GM12892 (cell line): ENCODE measurements around a stretch of chr4.

DNA sequence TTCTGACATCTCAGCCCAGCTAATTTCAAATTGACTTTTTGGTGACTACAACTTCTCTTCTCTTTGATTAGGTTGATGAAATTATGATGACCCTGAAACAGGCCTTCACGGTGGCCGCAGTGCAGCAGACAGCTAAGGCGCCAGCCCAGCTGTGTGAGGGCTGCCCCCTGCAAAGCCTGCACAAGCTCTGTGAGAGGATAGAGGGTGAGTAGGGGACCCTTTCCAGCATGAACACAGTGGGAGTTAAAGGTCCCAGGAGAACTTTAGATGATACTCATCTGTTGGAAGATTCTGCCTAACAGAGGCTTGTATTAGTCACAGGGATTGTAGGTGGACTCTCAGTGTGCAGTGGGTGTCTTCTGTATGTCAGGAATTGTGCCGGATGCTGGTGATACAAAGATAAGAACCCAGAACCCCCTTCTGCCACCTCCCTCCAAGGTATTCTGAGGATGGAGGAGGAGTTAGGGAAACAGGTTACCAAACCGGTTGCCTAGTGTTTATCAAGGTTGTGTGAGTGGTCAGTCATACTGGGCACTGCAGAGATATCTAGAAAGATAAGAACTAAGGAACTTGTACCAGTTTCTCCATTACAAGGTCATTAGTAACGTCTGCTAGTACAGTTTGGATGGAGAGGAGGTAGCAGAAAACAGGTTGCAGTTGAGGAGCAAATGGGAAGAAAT, 61.5 kb downstream of the PTTG2 start:
- RRBS = no CpG with 5 or more reads among the region's 6 CpGs

- RRBS = no CpG with 5 or more reads among the region's 5 CpGs
Measured at GRCh38 chr4:38050929-38051485, 90.8 kb downstream of the PTTG2 start.

DNA sequence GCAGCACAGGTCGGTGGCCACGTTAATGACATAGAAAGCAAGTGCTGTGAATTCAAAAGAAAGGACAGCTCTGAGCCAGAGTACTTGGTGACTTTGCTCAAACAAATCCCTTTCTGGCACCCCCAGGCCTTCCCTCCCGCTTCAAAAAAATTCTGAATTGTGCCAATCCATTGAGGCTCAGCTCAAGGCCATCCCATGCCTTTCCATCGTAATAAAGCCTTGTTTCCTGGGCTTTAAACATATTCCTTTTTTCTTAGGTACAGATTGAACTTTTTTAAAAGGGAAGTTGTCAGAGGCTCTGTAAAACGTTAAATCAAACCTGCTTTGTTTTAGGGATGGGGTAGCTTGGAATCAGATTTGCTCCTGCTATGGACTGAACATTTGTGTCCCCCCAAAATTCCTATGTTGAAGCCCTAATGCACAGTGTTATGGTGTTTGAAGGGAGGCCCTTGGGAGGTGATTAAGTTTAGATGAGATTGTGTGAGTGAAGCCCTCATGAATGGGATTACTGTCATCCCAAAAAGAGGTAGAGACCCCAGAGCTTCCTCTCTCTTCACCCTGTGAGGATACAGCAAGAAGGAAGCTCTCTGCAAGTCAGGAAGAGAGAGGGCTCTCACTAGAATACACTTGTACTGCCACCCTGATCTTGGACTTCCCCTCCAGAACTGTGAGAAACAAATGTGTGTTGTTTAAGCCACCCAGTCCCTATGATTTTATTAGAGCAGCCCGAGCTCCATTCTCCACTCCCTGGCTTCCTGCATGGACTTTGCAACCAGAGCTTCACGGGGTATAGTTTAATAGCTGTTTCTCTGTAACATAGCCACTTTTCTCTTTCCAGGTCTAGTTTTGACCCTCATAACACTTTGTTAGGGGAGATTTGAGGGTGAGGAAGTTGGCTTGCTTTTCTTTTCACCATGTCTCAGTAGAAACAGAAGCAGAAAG, 118.1 kb downstream of the PTTG2 start:
- RRBS = no CpG with 5 or more reads among the region's 7 CpGs

DNA sequence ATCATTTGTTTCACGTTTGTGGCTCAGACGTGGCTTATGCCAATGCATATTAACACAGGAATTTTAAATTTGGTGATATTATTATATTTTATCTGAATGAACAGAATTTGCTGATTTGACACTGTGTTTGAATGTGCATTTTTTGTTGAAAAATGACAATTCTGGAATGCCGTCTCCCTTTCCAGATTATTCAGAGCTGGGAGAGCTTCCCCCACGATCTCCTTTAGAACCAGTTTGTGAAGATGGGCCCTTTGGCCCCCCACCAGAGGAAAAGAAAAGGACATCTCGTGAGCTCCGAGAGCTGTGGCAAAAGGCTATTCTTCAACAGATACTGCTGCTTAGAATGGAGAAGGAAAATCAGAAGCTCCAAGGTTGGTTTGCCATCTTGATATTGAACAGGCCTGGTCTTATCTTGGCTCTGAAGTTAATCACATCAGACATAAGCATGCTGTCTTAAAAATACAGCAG, 129.6 kb downstream of the PTTG2 start:
- RRBS = no CpG with 5 or more reads among the region's 6 CpGs

DNA sequence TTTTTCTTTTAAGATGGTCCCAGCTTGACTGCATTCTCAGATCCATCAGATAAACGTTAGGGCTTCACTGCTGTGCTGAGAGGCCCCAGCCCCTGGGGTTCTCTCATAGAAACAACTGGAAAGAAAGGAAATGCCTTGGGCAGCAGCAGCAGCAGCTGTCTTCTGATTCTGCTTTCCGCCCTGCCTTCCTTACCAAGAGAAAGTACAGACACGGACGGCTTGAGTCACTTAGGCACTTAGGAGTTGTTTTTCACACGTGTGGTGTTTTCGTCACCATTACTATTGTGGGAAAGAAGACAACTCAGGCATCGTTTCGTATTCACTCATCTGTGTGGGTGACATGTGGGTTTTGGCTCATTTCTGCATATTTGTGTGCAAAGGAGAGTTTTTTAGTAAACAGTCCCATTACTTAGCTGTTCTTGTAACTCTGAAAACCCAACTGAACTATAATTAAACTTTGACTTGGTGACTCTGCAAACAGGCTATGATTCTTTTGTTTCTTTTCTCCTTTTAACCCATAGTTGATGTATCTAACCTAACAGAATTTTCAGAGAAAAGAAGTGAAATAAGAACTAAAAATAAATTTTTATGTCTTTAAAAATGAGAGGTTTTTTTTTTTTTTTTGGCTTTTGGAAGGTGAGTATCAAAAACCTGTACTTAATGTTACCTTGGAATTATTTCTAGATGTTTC, 172.1 kb downstream of the PTTG2 start:
- RRBS = no CpG with 5 or more reads among the region's 8 CpGs

DNA sequence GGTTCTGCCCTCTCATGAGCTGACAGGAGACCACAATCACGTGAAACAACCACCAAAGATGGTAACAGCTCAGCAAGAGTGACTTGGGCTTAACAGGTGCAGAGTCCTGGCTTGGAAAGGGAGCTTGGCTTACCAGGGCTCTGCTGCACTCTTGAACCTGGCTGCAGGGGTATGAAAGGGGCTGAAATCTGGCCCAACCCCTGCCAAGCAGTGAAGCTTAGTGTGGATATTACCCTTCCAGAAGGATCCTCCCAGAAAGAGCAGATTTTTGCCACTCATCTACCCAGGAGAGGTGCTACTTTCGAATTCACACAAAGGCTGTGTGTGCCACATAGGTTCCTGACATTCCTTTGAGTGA, 350.4 kb downstream of the PTTG2 start:
- RRBS = no CpG with 5 or more reads among the region's 2 CpGs

- RRBS = no CpG with 5 or more reads among the region's 4 CpGs
Measured at GRCh38 chr4:38489047-38489483, 174.9 kb upstream of the KLF3 start.

- RRBS = no CpG with 5 or more reads among the region's 25 CpGs
Measured at GRCh38 chr4:38688380-38689047, 24.5 kb downstream of the KLF3 start.

- RRBS = no CpG with 5 or more reads among the region's 3 CpGs
Measured at GRCh38 chr4:38692043-38692507, 28.1 kb downstream of the KLF3 start.

- RRBS = no CpG with 5 or more reads among the region's 4 CpGs
Measured at GRCh38 chr4:38693428-38694047, 29.5 kb downstream of the KLF3 start.

DNA sequence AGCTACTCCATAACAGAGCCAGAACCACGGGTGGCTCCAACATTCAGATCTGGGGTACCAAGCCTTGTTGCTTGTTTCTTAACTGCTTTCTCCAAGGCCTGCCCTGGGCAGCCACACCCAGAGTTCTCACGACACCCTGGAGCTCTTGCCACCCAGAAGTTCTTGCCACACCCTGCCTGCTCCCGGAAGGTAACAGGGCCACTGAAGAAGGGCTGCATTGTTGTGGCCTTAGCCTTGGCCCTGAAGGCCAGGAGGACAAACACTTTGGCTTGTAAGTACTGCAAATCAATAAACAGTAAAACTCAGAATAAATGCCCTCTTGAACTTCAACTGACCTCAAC, 54.3 kb downstream of the TLR10 start:
- RRBS = no CpG with 5 or more reads among the region's 3 CpGs

DNA sequence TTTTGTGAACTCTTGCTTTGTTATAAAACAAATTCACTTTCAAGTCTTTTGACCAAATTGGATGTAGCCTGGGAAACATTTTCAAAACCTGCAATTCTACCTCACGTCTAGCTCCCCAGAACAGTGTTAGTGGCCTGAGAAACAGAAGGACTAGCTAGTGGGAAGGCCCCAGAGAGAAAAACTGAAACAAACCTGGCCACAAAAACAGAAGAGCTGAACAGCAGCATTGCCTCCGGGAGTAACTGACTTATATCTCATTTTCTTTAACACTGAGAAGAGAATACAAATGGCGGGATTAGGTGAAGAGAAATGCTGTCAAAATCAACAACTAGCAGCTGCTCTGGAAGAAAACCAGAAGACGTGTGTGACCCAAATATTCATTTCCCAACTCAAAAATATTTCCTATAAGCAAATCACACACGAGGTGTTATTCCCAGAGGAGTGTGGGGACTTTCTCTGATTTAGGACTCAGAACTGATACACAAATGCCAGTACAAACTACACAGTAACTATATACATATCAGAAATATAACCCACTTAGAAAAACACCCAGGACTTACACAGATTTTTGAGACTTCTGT, 387 bp downstream of the TLR1 start:
- RRBS = no CpG with 5 or more reads among the region's 5 CpGs

DNA sequence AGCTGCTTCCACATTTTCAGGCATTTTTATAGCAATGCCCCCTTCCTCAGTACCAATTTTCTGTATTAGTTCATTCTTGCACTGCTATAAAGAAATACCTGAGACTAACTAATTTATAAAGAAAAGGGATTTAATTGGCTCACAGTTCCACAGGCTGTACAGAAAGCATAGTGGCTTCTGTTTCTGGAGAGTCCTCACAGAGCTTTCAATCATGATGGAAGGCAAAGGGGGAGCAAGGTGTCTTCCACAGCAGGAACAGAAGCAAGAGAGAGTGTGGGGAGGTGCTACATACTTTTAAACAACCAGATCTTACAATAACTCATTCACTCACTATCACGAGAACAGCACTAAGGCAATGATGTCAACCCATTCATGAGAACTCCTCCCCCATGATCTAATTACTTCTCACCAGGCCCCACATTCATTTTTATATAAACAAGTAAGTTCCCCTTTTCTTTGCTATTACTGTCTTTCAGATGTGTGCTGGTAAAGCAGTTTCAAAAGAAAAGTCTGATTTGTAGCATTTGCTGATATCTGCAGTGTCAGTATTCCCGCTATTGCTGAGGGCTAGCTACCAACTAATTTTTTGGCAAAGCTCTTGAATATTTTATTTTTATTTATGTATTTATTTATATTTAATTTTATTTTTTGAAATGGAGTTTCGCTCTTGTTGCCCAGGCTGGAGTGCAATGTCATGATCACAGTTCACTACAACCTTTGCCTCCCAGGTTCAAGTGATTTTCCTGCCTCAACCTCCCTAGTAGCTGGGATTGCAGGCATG, 11.9 kb upstream of the TLR1 start:
- RRBS = no CpG with 5 or more reads among the region's 3 CpGs

DNA sequence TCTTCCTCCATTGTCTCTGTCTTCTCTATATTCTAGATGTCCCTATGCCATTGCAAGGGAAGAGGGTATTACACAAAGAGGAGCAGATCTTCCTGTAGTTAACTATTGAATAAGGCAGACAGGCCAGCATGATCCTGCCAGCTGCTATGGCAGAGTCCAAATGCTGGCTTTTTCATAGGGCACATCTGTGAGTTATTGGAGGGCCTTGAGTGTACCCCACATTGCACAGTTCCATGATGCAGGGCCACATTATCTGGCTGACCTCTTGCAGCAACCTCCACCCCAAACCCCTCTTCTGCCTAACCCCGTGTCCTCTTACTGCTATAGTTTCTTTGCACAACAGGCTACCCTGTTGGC, 20.8 kb upstream of the TLR1 start:
- RRBS = no CpG with 5 or more reads among the region's 1 CpG

DNA sequence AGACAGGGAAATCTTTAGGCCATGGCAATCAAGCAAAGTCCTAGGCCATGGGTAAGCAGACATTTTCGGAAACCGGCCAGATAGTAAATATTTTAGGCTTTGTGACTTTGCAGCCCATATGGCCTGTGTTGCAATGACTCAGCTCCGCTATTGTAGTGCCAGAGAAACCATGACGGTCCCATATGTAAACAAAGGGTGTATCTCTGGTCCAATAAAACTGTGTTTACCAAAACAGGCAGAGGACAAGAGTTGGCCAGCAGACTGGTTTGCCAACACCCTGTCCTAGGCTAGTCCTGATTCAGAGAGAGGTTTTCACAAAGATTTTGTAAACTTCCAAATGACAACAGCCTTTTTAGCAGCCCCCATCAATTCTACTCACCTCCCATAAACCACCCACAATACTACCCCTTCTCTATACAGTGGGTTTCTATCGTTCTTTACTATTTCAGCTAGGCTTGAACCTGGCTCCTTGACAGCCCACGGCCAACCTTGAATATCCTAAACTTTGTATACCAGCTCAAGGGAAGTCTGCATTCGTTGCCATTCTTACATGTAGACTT, 5.1 kb downstream of the FAM114A1 start:
- RRBS = no CpG with 5 or more reads among the region's 7 CpGs

- RRBS = no CpG with 5 or more reads among the region's 3 CpGs
Measured at GRCh38 chr4:39096479-39097111, 34.6 kb downstream of the KLHL5 start.

GRCh38 chr4:39115037-39115548, 53.1 kb downstream of the KLHL5 start:
- RRBS = no CpG with 5 or more reads among the region's 3 CpGs

DNA sequence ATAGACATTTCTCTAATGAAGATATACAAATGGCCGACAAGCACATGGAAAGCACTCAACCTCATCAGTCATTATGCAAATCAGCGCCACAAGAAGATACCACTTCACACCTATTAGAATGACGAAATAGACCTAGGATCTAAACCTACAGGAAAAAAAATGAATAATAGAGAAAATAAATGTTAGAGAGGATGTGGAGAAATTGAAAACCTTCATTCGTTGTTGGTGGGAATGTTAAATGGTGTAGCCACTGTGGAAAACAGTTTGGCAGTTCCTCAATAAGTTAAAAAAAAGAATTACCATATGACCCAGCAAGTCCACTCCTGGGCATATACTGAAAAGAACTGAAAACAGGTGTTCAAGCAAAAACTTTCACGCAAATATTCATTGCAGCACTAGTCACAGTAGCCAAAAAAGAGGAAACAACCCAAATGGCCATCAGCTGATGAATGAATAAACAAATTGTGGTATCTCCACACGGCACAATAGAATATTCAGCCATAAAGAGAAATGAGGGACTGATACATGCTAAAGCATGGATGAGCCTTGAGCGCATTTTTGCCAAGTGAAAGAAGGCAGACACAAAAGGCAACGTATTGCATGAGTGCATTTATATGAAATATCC, 57.2 kb upstream of the WDR19 start:
- RRBS = no CpG with 5 or more reads among the region's 8 CpGs

- RRBS = no CpG with 5 or more reads among the region's 4 CpGs
Measured at GRCh38 chr4:39449975-39451285, 8.3 kb downstream of the RPL9 start.

DNA sequence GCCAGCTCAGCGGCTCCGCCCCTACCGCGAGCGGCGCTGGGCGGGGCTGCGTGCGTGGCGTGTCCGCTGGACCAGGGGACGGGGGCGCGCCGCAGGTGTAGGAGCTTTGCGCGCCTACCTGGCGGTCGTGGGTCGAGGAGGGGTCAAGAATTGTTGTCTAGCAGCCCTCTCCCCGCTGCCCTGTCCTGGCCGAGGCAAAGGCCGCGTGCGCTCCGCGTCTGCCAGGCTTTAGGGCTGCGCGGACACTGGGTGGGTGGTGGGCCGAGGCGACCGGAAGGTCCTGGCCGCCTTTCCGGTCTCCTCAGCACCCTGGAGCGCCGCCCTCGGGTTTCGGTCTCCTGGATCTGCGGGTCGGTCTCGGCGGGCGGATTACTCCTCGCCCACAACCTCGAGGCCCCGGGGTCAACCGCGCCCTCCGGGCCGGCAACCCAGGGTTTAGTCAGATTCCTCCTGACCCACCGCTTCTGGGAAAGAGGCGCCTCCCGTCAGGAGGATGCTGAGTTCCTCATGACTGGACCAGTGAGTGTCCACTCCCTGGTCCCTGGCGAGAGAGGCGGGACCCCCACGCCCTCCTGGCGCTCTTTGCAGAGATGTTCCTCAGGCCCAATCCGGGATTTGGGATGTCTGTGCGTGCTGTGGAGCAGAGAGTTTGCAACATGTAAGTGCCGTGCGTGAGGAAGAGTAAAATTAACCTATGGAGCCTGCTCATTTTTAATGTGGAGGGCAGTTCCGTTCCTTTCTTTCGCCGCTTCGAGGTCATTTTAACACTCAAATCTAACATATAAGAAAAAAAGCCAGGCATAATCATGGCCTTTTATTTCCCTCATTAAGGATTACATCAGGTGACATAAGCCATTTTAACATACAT, 676 bp upstream of the UGDH start:
- RRBS = no CpG with 5 or more reads among the region's 65 CpGs